AG09309 (cell line): ENCODE measurements around a stretch of chr6.

- RRBS, result no CpG with 5 or more reads among the region's 8 CpGs
Measured at GRCh38 chr6:147321788-147322799, 117.9 kb downstream of the STXBP5 start.

- RRBS, result 2% methylated on average over 26 of the region's 63 CpGs
Measured at GRCh38 chr6:147507331-147508190, 929 bp upstream of the SAMD5 start.

GRCh38 chr6:147514925-147515264, 6.4 kb downstream of the SAMD5 start:
- RRBS, result no CpG with 5 or more reads among the region's 2 CpGs

GRCh38 chr6:147618930-147619387, 110.5 kb downstream of the SAMD5 start:
- RRBS, result no CpG with 5 or more reads among the region's 6 CpGs

- RRBS, result no CpG with 5 or more reads among the region's 10 CpGs
Measured at GRCh38 chr6:148271828-148272419, 70.7 kb upstream of the SASH1 start.

DNA sequence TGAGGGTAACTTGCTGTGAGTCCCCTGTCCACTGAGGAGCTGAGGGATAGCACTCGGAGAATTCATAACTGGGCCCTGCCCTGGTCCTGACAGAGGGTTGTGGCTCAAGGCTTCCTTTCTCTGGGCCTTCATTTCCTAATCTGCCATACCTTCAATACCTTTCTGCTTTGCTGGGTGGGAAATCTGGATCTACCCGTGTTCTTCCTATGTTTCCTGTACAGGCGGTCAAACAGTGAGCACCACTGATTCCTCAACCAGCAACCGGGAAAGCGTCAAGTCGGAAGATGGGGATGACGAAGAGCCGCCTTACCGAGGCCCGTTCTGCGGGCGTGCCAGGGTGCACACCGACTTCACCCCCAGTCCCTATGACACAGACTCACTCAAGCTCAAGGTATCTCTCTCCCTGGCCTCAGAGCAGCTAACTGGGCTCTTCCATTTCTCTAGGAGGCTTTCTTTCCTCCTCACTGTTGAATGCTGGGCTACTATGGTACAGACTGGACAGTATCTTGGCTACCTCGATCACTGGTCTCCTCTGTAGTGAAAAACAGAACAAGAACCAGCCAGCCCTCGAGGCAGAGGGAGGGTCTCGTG, 190.0 kb downstream of the SASH1 start:
- RRBS, result no CpG with 5 or more reads among the region's 16 CpGs

DNA sequence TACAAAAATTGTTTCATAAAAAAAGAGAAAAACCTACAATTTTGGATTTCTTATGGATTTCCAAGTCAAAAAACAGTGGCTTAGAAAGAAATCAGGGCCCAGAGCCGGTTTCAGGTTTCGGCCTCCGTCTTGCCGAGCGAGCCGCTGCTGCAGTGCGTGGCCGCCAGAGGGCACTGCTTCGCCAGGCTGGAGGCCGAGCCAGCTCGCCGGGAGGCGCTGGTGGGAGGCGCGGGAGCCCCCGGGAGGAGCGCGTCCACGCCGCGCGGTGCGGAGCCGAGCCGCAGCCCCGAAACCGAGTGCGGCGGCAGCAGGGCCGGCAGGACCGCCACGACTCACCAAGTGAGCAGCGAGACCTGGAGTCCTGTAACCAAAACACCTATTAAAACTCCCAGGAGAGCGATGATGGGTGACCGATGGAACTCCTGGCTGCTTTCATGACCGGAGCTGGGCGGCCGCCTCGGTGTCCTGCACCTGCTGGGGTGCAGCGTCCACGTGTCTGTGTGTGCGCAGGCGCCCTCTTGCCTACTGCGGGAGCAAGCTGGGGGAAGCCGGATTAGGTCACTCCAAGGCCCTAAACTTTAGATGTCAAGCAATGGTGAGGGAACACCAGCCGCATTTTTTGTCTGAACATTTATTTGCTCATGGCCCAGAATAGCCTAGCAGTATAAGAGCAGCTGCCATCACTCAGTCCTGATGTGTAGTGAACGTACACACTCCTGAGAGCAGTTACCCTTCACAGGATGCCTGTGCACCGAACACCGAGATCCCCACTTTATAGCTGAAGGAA, 186.9 kb upstream of the UST start:
- RRBS, result 4% methylated on average over 26 of the region's 49 CpGs

DNA sequence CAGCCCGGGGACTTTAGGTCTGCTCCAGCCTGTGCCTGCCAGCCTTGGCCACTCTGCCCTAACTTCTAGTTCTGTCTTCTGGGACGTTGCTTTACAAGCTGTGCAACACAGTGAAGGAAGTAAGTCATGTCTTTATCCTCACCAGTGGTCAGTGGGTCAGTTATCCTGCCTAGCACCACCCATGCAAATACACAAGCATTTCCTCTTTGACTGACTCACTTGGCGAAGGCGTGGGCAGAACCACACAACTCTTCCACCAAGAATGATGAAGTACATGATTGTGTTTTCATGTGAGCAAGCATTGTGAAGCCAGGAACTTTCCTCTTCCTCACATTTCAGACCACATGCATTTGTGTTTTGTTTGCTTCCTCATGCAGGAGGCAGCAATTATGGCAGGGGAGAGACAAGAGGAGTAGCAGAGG, 180.5 kb upstream of the UST start:
- RRBS, result no CpG with 5 or more reads among the region's 4 CpGs

GRCh38 chr6:148750681-148751633, 4.1 kb downstream of the UST start:
- RRBS, result no CpG with 5 or more reads among the region's 14 CpGs

DNA sequence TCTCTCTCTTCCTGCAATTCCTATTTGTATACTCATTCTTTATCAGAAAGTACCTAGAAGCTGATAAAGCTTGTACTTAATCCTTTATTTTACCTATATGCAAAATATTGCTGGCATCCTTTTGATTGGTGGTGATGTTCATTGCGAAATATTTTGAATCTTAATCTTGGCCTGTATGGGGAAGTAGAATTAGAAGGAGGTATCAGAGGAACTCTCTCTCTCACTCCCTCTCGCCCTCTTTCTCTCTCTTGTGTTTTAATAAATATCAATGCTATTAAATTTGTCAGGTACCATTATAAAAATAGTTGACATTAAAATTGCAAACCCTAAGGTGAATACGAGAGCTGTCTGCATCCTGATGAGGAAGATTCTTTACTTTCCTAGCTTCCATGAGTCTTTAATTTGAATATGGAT, 52.9 kb downstream of the UST start:
- RRBS, result no CpG with 5 or more reads among the region's 3 CpGs

DNA sequence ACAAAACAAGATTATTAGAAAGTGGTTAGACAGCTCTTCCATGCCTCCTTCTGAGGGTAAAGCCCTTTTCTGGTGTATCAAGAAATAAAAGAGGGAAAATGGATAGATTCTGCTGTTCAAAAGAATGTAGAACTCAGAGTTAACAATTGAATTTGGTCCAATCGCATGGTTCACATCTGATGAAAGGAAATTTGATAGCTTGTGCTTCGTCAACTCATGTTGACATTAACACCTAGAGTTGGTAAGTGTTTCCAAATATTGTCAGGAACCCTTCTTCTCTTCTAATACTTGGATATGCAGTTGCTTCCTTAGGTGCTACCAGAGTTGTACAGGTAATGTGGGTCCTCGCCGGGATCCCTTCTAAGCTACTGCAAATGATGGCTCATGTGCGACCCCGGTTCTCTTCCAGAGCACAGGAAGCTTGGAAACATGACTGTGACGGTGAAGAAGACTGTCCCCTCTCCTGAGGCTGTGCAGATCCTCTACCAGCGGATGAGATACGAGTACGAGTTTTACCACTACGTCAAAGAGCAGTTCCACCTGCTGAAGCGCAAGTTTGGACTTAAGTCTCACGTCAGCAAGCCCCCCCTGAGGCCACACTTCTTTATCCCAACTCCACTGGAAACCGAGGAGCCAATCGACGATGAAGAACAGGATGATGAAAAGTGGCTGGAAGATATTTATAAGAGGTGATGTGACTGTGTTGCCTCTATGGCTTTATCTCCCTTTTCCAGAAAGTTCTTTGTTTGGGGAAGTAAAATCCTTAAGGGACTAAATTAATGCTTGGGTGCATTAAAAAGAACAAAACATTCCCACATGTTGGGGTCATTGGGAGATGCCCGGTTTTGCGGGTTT, 243.9 kb upstream of the TAB2 start:
- RRBS, result 80% methylated on average over 2 of the region's 18 CpGs

- RRBS, result no CpG with 5 or more reads among the region's 13 CpGs
Measured at GRCh38 chr6:149139967-149141181, 177.1 kb upstream of the TAB2 start.

DNA sequence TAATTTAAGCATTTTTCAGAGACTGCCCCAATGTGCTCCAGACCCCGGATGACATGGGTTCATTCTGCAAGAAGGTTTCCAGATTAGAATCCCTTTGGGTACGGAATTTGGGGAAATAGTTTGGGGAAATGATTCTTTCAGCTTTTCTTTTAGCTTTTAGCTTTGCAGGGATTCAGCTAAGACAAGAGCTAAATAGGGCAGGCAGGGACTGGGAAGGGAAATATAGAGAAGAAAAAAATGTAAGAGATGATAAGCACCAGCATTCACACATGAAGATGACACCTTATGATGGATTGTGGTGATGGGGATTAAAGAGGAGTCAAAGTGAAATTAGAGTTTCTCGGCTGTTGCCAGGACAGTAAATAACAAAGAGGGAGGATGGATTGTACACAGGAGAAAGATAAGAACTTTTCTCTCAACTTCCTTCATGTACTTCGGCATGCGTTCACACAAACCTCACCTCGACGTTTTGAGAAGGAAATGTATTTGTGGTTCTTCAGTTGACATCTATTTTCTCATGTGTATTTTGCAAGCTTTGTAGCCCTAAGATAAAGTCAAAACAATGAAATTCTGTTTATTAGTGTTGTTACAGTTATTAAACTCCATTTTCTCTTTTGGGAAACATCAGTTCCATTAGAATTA, 169.2 kb upstream of the TAB2 start:
- RRBS, result no CpG with 5 or more reads among the region's 7 CpGs

- RRBS, result no CpG with 5 or more reads among the region's 2 CpGs
Measured at GRCh38 chr6:149410527-149411658, 10.8 kb downstream of the SUMO4 start.

DNA sequence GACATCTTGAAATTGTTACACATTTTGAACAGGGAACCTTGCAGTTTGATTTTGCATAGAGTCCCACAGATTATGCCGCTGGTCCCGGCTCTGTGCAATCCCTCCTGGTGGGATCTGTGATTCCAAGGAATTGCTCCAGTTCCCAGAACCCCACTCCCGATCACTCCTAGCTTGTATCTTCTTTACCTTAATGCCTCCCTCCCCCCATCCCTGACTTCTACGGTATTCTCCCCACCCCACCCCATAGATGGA, 38.4 kb downstream of the ZC3H12D start:
- RRBS, result no CpG with 5 or more reads among the region's 4 CpGs

DNA sequence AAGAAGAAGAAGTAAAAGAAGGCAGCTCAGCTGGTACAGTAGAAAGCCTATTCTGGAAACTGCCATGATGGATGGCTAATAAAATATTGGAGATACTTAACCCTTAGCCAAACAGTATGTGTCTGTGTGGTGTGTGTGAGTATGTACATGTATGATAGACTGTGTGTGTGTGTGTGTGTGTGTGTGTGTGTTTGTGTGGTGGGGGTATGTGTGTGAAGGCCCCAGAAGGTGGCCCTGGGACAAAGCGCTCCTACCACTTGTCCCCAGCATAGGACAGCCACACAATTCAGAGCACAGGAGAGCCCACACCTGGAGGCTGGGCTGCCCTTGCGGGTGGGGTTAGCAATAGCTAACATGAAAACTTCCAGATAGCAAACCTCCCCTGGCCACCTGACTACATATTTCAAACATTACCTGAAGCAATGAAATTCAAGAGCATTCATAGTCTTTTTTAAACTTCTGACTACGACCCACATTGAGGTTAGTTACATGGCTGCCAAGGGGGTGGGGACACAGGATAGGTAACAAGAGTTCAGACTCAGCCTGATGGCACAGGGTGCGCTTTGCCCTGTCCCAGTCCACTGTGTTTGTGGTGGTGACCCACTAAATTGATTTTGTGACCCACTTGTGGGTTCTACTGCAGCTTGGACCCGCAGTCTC, 34.9 kb downstream of the ZC3H12D start:
- RRBS, result no CpG with 5 or more reads among the region's 5 CpGs

- RRBS, result no CpG with 5 or more reads among the region's 12 CpGs
Measured at GRCh38 chr6:149726154-149727350, 8.7 kb upstream of the LATS1 start.

GRCh38 chr6:149728062-149729152, 10.5 kb upstream of the LATS1 start:
- RRBS, result no CpG with 5 or more reads among the region's 8 CpGs

DNA sequence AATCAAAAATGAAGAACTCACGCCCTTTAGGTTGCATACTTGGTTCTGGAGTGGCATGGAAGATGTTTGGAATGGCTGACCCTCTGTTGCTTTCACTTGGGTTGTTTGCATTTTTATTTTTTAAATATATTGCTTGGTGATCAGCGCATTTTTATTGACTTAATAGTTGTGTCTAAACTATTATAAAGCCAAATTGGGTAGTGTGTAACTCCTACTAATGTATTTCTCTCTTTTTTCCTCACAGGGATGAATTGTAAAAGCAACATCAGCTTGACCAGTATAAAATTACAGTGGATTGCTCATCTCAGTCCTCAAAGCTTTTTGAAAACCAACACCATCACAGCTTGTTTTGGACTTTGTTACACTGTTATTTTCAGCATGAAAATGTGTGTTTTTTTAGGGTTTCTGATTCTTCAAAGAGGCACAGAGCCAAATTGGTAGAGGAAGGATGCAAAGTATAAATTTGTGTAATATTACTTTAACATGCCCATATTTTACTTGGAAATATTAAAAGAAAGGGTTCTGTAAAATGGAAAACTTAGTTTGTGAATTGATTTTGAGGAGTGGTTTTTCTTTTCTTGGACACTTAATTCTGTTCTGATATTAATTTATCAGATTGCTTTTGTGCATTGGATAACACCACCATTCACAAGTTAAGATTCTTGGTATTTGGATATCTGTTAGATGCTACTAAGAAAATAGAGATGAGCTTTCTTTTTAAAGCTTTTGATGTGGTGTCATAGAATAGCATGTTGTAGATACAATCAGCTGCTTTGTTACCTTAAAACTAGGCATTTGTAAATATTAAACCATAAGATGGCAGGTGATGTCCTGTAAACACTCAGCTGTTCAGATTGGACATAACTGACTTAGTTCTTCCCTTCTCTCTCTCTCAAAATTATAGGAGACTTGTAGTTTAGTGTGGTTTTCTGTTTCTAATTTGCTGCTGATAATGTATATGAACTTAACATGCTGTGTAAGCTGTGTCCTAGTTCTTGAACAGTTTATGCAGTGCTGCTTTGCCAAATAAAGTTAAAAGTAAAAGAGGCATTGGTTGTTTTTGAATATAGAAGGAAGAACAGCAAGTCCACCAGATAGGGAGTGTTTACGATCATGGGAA, 53.4 kb downstream of the LRP11 start:
- RRBS, result no CpG with 5 or more reads among the region's 3 CpGs

DNA sequence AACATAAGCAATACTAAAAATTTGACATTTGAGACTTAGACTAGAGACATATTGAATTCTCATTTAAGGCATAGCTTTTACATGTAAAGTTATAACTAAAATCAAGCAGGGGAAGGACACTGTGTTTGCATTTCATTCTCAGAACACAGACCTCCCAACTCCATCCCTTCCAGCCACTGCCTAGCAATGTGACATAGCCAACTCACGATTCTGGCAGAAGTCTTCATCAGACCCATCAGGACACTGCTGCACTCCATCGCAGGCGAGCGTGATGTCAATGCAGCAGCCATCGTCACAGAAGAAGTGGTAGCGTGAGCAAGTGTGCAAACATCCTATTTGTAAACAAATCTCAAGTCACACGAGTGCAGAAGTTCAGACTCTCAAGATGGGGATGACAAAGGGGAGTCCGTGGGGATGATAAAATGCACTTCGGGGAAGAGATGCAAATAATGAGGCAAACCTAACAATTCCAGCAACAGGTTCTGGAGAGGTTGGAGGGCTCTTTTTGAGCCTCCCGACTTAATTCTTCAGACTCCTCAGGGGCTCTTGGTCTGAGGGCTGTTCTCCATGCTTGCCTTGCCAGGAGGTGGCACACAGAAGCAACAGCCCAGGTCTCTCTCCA, 26.9 kb downstream of the LRP11 start:
- RRBS, result no CpG with 5 or more reads among the region's 10 CpGs